Natural killer cell (primary cell): ENCODE measurements around a stretch of chr6.

GRCh38 chr6:291175-291905 lies 947 bp upstream of the DUSP22 start:
- PRO-cap: bidirectional peak, plus-strand start at chr6:291854, minus-strand start at chr6:291628

DNA sequence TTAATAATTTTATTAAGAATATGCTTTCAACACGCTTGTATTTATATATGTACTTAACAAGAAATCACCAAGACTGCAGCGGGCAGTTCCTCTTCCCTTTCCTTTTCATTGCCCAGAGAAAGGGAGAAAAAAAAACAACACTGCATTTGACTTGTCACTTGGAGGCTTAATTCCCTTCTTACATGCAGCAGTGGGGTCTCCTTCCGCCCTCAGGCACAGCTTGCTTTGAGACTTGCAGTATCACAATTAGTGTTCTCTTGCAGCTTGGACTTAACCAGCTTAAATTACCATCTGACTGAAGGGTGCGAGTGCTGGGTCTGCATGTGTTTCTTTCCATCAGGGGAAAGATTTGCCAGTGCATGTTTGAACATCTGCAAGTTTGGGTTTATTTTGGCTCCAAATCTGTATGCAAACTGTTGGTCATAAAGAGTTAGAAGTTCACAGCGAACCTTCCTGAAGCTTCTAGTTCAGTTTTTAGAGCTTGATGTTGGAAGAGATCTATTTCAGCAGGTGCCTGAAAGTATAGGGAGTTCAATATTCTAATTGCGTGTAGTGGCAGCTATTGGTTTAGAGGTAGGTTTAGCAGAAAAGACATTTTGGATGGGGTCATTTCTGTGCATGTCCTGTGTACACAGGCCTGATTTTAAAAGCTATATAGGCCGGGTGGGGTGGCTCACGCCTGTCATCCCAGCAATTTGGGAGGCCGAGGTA lies 35.7 kb upstream of the IRF4 start:
- PRO-cap: no peak

GRCh38 chr6:356836-357332 lies 34.7 kb upstream of the IRF4 start:
- PRO-cap: no peak

GRCh38 chr6:408533-408969 lies 17.0 kb downstream of the IRF4 start:
- PRO-cap: no peak

GRCh38 chr6:453080-453945 lies 61.8 kb downstream of the IRF4 start:
- PRO-cap: no peak

DNA sequence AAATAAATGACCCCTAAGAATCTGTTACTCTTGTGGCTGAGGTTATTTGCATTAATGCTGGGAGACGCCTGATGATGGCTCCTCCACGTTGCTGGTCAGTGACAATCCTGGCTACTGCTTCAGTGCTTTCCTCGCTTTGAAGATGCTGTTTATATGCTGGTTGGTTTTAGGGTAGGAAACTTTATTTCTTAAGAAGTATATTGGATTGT lies 47.3 kb downstream of the HUS1B start:
- PRO-cap: no peak

DNA sequence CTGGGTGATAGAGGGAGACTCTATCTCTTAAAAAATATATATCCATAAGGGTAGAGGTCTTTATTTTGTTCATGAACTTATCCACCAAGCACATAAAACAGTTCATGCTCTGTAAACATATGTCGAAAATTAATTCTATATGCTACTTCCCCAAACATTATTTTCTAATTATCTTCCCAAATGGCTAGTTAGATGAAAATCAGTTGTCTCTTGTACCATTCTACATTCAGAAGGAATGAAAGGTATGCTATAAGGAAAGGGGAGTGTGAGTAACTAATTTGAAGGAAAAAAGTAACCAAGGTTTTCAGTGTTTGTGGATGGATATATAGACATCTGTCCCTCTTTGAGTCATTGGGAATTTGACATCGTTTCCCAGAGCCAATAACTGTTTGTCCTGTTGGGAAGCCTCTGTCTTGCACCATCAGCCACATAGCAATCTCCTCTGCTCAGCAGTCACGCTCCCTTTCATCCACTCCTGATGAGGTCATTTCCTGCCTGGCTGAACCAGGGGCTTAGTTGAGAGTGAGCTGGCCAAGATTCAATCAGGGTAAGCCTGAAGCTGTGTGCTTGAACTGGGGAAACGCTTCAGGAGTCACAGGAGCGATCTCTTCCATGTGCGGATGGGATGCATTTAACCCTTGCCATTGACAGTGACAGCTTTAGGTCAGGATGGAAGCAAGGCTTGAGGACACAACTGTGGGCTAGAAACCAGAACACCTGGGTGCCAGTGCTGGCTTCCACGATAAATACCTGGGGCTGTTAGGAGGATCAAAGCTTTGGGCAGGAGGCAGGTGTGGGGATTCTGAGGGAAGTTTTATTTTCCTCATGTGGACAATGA lies 121.6 kb upstream of the FOXQ1 start:
- PRO-cap: no peak

DNA sequence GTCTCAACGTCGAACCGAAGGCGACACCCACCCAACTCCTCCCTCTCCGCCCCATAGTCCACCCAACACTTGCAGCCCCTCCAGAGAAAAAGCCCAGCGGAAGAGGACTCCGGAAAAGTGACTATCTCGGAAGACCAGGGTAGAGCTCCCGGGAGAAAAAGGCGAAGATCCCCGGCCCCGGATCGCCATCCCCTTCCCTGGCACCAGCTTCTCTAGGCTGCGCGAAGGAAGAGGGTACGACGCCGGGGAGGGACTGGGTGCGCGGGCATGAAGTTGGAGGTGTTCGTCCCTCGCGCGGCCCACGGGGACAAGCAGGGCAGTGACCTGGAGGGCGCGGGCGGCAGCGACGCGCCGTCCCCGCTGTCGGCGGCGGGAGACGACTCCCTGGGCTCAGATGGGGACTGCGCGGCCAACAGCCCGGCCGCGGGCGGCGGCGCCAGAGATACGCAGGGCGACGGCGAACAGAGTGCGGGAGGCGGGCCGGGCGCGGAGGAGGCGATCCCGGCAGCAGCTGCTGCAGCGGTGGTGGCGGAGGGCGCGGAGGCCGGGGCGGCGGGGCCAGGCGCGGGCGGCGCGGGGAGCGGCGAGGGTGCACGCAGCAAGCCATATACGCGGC lies 648 bp downstream of the FOXQ1 start:
- PRO-cap: no peak

- PRO-cap: no peak
These were observed 13.7 kb downstream of the FOXQ1 start for GRCh38 chr6:1325489-1326094.

GRCh38 chr6:1864573-1864941 lies 254.8 kb downstream of the FOXC1 start:
- PRO-cap: no peak

GRCh38 chr6:1952638-1953386 lies 292.6 kb downstream of the GMDS start:
- PRO-cap: no peak

DNA sequence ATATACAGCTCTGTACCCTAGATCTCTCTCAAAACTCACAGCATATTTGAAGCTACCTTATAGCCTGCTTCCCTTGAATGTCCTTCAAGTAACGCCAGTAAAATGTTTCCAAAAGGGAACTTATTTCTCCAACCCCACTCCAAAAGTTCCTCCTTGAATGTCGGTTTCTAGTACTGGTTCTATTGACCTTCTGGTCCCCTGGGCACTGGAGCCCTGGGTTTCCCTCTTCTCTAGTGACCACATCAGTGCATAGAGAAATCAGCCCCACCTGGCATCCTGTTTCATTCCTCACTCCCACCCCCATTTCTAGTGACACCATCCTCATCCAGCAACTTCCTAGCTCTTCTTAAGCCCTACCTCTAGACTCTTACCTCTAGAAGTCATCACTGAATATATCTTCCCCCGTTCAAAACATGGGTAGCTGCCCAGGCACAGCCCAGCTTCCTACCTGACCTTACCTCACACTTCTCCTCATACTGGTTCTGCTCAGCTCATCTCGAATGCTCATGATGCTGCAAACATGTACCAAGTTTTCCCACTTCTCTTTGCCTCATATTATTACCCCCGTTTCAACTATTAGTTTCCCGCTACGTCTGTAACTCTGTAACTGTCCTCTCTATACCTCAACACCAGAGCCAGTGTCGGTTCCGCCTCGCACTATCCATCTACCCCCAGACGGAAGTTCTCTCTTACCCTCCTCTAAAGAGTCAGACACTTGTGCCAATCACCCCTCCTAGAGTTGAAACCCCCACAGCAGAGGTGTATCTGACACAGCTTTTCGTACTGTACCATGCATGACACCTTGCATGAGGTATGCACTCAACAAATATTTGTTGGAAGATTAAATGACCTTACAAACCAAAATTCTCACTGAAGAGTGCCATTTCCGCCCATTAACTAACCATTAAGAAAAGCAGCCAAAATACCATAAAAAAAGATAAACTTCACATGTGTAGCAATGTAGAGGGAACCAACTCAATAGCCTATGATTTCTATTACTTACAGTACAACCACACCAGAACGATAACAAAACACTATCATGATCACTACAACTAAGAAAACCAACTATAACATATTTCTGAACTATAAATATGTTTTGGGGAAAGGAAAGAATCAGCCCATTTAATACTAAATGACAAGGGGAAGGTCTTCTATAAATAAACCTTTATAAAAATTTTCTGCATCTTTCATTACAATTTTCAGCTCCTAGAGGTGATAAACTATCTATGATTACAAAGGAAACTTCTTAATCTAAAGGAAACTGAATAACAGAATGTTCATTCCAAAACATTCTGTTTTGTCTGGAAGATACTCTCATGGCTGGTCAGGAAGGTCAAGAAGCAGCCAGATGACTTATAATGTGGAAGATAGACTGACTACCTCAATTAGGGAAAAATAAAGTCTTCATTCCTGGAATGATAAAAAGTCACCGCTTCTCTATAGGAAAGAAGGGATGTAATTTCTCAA lies 131.9 kb downstream of the GMDS start:
- PRO-cap: no peak

DNA sequence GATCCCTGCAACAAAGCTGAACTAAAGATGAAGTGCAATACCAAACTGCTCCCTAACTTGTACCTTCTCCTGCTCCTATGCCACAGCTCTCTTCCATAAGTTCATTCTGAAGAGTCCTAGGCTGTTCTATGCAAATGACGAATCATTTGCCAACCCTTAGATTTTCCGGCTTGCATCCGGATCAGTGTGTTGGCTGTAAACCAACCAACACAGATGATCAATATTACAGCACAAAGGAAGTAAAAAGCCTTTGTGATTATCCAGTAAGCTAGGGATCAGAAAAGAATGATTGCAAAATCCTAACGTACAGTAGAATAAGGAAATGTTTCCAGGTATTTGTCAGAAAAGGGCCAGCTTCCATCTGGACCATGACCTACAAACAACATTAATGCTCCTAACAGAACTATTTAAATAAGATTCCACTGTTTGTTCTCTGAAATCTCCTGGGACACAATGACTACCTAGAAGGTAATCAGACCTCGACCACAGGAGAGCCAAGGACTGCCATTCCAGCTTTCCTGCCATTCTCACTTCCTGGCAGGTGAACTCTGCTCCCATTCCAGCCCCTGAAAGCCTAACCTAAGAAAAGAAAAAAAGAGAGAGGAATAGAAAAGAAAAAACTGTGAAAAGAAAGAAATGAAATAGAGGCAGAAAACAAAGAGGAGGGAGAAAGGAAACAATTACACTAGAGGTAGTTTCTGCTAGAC lies 19.8 kb downstream of the GMDS start:
- PRO-cap: no peak

- PRO-cap: no peak
These were observed 6.7 kb downstream of the MYLK4 start for GRCh38 chr6:2743838-2744574.

DNA sequence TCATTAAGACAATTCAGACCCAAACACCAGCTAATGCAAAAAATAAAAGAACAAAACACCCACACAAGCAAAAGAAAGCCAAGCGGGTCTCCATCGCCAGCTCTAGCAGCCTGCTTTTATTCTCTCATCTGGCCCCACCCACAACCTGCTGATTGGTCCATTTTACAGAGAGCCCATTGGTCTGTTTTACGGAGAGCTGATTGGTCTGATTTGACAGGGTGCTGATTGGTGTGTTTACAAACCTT lies 2.3 kb upstream of the WRNIP1 start:
- PRO-cap: no peak

DNA sequence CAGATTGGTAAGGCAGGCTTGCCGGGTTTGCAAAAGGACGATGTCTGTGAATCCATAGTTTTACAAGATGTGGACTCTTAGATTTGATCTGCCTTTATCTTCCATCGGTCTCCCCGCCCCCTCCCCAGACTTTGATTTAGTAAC lies 1.3 kb downstream of the WRNIP1 start:
- PRO-cap: no peak

DNA sequence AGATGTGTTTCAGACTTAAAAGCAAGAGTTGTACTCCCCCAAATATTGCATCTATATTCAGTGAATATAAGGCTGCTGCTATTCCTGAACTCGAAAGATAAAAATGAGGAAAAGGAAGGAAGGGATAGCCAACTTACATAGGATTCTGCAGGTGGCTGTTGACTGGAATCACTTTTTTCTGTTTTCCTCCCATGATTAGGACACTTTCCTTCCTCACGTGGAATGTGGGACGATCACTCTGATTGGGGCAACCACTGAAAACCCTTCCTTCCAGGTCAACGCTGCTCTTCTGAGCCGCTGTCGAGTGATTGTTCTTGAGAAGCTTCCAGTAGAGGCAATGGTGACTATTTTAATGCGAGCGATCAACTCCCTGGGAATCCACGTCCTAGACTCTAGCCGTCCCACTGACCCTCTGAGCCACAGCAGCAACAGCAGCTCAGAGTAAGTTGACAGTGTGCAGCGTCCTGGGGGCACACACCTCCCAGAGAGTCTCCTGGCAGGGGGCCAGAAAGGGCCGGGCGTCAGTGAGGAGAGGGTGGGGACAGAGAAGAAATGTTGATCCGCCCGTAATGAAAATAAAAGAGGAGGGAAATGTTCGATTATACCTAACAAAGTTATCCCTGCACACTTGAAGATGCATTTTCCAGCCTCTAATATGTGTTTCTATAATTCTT lies 4.9 kb downstream of the WRNIP1 start:
- PRO-cap: no peak

DNA sequence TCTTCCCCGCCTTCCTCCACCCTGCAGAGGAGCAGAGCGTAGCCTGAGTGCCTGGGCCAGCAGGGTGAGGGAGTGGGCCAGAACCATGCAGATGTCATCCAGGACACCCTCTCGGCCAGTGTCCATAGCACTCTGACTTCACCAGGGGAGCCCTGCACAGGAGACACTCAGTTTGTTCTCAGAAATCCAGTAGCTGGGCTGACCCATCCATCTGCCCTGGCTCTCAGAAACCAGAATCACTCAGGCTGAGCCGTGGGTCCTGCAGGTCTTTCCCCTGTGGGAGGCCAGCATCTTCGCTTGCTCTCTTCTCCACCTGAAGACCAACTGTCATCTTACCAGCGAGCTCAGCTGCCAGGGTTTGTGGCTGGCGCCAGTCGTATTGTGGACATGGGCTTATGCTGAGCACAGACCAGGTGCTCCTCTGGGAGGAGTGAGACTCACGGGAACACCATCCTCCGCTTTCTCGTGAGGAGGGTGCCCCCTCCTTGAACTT lies 17.0 kb downstream of the WRNIP1 start:
- PRO-cap: no peak

GRCh38 chr6:2968460-2969633 lies 2.5 kb downstream of the SERPINB6 start:
- PRO-cap: no peak

- PRO-cap: no peak
These were observed 9.3 kb downstream of the RIPK1 start for GRCh38 chr6:3077347-3078158.